Camera-type eye (tissue), 1 donor: ENCODE results near the gene LHFPL7.

DNA sequence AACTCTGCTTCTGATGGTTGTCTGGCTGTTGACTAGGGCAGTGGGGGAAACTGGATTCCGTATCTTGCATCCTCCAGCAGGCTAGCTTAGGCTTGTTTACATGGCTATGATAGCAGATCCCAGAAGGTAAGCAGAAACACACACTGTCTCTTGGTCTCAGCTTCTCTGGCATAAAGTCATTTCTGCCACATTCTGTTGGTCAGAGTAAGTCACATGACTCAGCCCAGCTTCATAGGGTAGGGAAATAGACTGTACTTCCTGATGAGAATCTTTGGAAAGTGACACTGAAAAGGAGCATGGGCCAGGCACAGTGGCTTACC is 19.3 kb downstream of the LHFPL7 start:
- RAMPAGE, long total RNA, result no peak

DNA sequence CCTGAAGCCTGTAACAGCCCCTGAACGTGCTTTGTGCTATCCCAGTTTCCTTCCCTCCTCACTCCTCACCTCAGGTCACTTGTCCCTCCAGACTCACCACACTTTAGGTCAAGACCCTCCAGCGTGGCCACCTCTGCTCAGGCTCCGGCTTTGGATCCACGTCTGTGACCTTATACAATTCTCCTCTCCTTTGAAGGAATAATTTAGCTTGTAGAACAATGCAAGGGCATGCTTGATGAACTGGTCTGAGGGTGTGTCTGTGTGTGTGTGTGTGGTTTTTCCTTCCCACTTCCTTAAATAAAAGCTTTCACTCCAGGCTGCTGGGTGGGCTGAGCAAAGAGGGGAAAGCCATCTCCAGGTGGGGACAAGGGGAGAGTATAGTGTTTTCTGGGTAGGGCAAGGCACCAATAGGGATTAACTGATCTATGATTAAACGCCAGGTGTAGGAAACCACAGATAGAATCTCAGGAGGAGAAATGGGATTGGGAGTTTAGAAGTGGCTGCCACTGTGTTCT is at the start of gene LHFPL7:
LHFPL7 (minus strand) TSS at position 220 of the 515 bp plus-strand sequence.
- RAMPAGE, long total RNA, result no peak

- RAMPAGE, long total RNA, result no peak
Observed at GRCh38 chr22:24983217-24983766, 30.8 kb downstream of the KIAA1671 start.

- RAMPAGE, long total RNA, result no peak
Observed at GRCh38 chr22:25013876-25014103, 61.3 kb downstream of the KIAA1671 start.

DNA sequence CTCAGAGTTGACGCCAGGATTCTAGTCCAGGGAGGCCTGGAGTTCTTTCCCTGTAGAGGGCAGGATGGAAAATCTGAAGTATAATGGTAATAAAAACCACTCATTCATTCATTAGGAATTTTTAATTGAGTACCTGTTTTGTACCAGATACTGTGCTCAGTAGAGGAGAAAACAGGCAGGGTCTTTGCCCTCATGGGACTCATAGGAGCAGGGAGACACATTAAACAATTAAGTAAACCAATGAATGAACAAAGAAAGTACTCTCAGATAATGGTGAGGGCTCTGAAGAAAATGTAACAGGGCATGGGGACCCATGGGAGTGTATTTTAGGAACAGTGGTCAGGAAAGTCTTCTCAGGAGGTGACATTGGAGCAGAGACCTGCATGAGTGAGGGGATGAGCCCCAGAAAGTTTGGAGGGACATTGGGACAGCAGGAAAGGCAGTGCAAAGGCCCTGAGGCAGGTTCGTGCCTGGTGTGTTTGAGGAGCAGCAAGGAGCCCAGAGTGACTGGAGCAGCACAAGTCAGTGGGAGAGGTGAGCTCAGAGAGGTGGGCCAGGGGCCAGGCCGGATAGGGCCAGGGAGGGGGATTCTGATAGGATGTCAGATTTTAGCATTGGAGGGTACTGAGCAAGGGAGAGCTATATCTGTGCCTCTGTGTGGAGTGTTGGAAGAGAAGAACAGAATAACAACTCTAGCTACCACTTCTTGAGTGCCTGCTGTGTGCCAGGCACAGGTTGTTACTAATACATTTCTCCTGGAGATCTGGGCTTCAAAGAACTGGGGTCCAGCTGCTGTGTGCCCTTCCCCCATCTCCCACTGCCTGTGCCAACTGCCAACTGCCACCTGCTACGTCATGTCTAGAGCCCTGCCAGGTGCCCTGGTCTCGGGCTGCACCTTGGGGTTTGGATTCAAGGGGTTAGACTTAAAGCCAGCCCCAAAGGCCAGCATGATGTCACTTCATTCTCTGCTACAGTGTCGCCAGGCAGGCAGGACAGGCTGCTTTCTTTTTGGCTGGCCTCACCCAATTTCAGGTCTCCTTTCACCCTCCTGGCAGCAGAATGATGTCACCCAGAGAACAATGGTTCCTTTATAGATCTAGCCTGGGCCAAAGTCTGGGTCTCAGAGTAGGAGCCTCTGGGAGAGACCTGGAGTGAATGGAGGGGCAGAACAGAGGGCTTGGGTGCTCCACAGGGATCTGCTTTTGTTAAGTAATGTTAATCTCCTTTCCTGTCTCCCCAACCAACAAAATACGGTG is 79.9 kb upstream of the CRYBB3 start:
- RAMPAGE, long total RNA, result no peak

DNA sequence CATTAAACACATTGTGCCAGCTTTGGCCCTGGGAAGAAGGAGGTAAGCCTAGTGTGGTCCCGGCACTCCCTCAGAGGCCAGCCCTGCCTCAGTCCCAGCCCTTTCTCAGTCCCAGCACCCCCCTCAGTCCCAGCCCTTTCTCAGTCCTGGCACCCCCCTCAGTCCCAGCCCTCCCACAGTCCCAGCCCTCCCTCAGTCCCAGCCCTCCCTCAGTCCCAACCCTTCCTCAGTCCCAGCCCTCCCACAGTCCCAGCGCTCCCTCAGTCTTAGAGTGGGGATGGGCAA is 51.6 kb upstream of the CRYBB3 start:
- RAMPAGE, long total RNA, result no peak

GRCh38 chr22:25282967-25283305 is 63.5 kb downstream of the CRYBB2 start:
- RAMPAGE, long total RNA, result no peak

DNA sequence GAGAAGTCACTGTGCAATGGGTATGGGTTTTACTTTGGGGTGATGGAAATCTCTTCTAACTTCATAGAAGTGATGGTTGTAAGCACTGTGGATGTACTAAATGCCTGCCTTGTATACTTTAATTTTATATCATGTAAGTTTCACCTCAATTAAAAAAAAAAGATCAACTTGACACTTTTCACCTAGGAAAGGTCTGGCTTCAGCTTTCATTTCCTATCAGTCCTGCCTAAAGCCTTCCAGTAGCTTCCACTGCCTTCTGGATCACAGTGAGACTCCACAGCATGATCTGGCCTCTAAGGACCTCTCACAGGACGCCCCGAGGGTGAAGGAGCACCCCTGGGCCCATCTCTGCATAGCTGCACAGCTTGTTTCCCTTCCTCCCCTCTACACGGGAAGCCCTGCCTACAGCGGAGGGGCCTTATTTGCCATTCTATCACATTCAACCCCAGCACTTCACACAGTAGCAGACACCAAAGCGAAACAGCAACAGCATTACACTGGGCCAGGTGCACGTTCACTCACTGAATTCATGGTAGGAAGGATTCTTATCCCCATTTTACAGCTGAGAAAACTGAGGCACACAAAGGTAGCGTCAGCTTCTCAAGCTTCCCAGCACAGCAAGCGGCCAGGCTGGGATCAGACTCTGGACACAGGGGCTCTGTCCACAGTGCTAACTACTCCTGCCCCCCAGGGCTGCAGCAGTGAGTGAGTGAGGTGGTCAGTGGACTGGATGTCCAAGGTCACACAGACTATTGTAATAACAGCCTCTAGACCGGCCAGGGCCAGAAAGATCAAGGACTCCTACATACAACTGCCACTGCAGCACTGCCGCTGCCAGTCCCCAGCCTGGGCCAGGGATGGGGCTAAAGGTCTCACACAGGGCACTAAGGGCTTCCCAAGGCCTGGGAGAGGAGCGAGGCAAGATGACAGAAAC is 162.2 kb upstream of the GRK3 start:
- RAMPAGE, long total RNA, result no peak

GRCh38 chr22:25900954-25901443 is 159.0 kb downstream of the MYO18B start:
- RAMPAGE, long total RNA, result no peak

- RAMPAGE, long total RNA, result no peak
Observed at GRCh38 chr22:26464156-26464694, 19.4 kb downstream of the HPS4 start.

DNA sequence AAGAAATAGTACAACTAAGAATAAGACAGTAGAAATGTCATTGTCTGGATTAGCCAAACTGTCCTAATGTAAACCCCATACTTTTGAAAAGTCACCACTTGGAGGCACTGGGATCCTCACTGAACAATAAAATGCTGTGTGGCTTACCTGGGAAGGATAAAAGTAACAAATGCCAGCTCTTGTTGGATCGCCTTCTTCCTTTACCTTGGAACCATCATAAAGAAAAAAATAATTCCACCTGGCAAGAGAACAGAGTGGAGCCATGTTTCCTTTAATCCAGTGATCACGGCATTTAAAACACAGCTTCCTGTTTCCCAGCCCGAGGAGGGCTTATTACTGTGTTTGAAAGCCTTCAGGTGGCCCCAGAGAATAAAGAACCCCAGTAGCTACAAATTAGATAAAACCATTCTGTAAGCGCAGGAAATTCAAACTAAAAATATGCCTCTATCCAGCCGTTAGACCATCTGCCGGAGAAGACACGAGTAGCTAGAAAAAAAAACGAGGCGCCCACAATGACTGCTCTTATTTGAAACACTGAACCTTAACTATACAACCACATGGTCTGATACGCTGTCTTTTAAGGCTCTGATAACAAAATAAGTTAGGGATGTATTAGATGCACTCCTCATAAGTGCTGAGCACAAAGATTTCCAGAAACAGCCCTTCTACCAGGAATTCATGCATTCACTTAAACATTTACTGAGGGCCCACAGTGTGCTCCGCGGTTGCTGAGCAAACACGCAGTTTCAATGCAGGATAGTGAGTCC is 4.3 kb downstream of the HPS4 start:
- RAMPAGE, long total RNA, result no peak

GRCh38 chr22:26479885-26480418 is 3.6 kb downstream of the HPS4 start:
- RAMPAGE, long total RNA, result no peak

DNA sequence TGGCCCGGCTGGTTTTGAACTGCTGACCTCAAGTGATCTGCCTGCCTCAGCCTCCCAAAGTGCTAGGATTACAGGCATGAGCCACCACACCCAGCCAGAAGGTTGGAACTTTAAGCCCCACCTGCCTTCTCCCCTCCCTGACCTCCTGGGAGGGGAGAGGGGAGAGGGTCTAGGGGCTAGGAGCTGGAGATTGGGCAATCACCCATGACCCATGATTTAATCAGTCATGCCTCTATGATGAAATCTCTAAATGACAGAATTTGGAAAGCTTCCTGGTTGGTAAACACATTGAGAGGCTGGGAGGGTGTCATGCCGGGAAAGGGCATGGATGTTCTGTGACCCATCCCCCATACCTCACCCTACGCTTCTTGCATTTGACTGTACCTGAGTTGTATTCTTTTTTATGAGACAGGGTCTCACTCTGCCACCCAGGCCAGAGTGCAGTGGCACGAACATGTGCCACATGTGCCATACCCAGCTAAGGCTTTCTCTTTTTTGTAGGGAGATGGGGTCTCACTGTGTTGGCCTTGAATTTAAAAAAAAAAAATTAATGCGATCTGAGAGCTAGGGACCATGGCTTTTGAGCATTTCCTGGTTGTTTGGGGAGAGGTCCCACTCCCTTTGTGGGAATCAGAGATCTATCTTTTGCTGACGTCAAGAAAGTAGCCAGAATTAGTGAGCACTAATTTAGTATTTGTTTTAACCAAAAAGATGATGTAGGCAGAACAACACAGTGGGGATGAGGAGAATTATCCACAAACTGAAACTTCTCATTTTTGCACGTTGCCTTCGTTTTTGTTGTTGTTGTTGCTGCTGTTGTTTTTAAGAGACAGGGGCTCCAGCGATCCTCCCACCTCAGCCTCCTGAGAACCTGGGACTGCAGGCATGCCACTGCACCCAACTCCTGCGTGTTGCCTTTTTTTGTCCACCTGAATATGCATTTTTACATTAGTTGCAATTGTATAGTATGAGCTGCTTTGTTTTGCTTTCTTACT is 17.4 kb upstream of the TFIP11 start:
- RAMPAGE, long total RNA, result no peak

DNA sequence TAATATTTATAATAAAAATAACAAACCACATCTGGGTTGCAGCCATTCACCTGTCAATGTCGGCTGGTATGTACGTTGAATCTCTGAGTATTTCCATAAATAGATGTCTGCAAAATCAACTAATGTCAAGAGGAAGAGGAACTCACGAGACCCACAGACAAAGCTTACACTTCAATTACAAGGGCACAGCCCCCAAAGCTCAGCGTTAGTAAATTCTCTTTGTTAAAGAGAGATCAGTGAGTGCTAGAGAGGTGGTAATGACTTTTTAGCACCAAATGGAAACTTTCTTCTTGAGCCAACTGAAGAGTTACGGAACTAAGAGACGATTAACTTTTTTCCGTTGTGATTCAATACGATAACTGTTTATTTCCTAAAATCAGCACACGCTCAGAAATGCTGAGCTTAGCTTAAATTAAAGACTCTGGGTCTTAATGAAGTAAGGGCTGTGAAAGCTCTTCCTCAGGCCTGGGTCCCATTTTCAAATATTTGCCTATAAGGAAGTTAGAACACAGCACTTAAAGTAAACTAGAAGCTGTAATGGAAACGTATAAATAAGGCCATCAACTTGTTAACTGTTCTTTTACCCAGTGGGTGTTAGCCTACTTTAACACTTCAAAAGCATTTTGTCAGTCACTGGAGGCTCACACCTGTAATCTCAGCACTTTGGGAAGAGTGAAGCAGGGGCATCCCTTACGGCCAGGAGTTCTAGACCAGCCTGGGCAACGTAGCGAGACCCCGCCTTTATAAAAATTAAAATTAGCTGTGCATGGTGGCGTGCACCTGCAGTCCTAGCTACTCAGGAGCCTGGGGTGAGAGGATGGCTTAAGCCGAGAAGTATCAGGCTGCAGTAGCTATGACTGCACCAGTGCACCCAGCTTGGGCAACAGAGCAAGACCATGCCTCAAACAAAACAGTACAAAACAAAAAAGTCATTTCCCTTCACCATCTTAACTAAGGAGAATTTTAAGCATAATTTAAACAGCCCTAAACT is 22.9 kb upstream of the TFIP11 start:
- RAMPAGE, long total RNA, result no peak

GRCh38 chr22:26556938-26557746 is 32.8 kb downstream of the TPST2 start:
- RAMPAGE, long total RNA, result no peak

DNA sequence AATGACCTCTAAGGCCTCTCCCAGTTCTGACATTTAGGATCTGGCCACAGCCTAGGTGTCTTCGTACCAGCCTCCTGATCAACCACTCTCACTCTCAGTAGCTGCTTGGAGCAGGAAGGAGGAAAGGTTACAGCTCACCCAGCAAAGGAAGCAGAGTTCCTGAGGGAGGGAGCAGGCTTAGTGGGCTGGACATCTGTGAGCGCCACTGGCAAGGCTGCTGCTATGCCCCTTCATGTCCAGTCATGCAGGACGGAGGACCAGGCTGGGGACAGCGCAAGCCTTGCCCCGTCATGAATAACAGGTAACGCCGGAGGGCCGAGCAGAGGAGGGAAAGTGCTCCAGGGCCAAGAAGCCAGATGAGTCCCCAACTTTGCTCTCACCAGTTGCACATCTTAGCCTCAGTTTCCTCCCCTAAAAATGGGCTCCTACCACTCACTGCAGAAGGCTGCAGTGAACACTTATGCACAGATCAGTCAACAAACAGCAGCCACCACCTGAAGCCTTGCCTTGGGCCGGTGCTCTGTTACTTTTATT is 25.7 kb downstream of the TPST2 start:
- RAMPAGE, long total RNA, result no peak

DNA sequence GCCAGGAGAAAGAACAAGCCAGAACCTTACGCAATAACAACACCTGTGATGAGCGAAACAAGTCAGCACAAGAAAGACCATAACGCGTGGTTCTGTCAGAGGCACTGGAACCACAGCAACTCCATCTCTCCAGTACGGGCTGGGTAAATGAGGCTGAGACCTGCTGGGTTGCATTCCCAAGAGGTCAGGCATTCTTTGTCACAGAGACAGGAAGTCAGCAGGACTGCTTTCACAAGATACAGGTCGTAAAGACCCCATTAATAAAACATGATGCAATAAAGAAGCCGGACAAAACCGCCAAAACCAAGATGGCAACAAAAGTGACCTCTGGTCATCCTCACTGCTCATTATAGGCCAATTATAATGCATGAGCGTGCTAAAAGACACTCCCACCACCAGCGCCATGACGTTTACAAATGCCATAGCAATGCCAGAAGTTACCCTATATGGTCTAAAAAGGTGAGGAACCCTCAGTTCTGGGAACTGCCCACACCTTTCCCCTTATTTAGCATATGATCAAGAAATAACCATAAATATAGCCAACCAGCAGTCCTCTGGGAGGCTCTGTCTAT is 21.6 kb downstream of the TPST2 start:
- RAMPAGE, long total RNA, result no peak

DNA sequence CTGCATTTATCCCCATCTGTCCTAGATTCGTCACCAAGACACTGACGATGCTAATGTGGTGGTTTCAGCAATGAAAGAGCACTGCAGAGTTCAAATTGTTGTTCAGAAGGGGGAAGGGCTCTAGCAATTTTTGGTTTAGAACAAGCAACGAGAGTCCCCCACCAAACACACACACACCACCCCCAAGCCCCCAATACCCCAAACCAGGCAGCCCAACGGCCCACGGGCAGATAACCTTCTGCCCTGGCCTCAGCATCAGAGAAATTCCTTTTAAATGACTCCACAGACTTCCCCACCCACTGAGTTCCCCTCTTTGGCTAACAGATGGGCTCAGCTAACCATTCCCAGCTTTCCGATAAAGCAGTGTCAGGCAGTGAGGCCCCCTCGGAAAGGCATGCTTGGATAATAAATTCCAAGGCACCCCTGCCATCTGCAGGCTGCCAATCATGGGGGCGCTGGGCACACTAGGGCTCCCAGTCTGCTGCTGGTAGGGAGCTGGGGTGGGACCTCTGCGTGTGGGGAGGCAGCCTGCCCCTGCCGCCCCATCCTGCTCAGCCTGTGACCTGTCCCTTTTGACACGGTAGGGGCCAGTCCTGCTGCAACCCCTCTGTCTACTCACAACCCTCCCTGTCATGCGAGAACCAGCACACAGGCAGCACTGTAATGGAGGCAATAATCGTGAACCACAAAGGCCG is 489.2 kb downstream of the CRYBA4 start:
- RAMPAGE, long total RNA, result no peak

- RAMPAGE, long total RNA, result no peak
Observed at GRCh38 chr22:27241647-27242209, 559.8 kb downstream of the MN1 start.

DNA sequence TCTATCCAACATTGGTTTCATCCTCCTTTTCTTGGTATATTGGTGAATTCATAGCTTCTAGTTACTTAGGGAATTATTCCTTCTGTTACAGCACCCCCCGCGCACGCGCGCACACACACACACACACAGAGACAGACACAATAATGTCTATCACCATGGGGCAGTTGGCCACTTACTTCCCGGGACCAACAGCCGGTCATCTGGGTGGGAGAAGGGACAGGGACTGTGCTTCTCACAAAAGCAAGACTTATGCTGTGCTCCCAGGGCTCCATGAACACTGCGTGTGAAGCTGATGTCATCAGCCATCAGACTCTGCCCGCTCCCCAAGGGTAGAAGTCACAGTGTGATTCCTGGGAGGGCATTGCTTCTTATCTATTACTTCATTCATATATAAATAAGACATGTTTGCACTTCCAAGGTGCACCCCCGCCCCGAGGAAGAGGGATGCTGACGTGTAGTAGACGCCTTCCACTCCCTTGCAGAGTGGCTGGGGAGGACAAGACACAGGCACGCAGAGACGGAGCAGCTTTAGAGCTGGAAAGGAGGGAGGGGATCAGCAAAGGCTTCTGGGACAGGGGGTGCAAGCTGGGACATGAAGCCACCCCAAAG is 558.7 kb downstream of the MN1 start:
- RAMPAGE, long total RNA, result no peak